Left colon (tissue), 1 donor: ENCODE measurements around the genes AQP6, LARP4 and DIP2B.

GRCh38 chr12:49673178-49674380 is 33.6 kb downstream of the FMNL3 start:
- PRO-cap = bidirectional peak, plus-strand start at chr12:49673800, minus-strand start at chr12:49673682

DNA sequence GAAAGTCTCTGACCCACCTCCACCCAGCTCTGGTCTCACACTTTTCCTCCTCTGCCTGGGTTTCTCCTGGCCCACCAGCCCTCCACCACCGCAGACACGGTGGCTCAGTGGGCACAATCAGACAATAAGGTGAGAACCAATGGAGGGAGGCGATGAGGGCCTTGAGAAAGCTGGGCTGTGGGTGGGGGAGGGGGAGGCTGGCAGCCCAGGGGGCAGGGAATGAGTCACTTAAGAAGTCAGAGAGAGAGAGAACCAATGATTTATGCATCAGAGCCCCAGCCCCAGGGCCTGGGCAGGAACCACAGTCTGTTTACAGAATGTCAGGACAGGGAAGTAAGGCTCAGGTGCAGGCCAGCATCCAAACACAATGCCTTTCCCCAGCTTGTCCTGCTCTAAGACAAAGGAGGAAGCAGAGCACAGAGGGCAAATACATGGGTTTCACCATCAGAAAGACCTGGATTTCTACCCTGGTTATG is 9.4 kb downstream of the FAIM2 start:
- PRO-cap = no peak

- PRO-cap = no peak
Observed at GRCh38 chr12:49945341-49946516, 4.8 kb upstream of the AQP2 start.

GRCh38 chr12:49959778-49960615 is 1.7 kb upstream of the AQP5 start:
- PRO-cap = no peak

DNA sequence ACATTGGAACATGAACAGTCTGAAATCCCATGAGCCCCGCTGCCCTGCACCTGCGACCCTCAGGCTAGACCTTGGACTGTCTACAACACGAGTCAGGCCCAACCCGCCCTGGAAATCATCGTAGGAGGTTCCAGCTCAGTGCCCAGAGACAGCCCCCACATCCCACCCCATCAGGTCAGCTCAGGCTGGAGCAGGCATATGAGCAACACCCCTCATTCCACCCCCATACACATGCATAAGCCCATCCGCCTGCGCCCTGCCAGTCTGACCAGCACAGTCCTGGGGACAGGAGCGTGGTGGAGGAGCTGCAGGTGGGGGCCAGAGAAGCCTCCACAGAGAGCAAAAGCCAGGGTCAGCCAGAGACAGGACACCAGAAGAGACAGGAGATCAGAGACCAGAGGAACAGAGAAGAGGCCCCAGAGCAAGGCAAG is at the start of gene AQP6:
TSS of gene AQP6 (plus strand) at position 226 of the 431 bp plus-strand sequence.
- PRO-cap = no peak

GRCh38 chr12:50016926-50017504 is 8.3 kb downstream of the RACGAP1 start:
- PRO-cap = no peak

DNA sequence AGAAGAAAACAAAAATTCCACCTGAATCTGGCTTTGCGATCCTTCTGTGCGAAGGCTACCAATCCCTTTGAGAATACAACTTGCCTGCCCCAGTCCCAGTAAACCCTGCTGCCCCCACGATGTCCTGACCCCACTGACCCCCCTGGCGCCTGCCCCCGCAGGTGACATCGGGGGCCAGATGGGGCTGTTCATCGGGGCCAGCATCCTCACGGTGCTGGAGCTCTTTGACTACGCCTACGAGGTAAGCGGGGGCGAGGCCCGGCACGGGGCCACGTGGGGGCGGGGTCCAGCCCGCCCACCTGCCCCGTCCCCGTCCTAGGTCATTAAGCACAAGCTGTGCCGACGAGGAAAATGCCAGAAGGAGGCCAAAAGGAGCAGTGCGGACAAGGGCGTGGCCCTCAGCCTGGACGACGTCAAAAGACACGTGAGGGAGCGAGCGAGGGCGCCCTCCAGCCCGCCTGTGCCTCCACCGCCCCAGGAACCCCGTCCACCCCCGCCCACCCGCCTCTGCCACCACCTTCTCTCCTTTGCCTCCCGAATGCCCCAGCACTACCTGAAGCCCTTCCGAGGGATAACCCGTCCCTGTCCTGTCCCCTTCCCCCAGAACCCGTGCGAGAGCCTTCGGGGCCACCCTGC is 4.1 kb upstream of the SMARCD1 start:
- PRO-cap = no peak

DNA sequence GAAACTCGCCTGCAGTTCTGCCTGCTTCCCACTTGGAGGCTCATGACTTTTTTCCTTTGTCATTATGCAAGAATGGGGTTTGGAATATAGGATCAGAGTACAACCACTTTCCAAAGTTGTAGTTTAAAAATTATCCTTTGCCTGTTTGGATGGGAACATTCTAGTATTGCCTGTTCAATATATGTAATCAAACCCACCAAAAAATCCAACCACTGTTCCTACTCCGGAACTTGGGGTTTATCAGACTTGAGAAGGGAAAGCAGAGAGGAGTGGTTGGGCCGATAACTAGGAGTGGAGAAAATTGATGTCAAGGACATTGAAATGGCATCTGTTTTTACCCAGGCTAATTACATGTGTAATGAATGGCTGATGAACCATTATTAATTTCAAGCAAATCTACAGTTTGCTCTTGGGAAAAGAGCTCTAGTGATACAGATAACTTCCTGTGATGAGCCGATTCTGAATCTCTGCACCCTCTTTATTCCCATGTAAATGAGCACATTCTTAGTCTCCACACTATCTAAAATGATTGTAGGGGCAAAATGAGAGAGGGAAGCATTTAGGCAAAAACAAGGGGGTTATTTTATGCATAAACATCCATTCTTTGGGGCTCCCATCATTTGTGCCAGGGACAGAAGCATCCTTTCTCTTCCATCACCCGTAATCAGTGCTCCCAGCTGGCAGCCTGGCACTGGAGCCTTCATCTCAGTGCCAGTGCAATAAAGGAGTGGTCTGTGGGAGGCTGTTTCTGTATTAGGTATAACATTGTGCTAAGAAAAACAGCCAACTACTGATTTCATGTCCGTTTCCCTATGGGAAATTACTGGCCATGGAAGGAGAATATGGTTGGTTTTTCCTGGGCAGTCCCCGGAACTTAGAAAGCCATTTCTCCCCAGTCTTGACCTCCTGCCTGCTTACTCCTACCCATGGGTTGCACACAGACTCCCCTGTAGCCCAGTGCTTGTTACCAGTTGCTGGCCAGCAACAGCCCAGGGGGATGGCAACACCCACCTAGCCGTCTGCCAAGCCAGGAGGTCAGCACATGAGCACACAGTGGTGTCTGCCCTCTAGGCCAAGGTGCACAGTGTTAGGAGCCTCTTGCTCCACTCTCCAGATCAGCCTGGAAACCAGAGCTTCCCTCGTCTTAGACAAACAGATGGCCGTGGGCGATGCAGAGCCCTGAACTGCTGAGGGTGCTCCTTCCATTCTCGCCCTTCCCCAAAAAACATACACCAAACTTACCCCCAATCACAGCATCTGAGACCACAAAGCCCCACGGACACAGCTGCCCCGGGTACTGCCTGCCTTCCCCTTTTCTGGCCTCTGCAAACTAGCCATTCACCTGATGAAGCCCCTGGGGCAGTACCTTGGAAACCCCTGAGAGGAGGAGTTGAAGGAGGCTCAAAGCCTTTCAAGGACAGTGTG is 1.5 kb upstream of the GPD1 start:
- PRO-cap = no peak

- PRO-cap = bidirectional peak, plus-strand start at chr12:50111099, minus-strand start at chr12:50110846
Observed at GRCh38 chr12:50110658-50111382, 1.2 kb upstream of the COX14 start.

GRCh38 chr12:50248228-50249336 is 34.7 kb downstream of the LIMA1 start:
- PRO-cap = no peak

DNA sequence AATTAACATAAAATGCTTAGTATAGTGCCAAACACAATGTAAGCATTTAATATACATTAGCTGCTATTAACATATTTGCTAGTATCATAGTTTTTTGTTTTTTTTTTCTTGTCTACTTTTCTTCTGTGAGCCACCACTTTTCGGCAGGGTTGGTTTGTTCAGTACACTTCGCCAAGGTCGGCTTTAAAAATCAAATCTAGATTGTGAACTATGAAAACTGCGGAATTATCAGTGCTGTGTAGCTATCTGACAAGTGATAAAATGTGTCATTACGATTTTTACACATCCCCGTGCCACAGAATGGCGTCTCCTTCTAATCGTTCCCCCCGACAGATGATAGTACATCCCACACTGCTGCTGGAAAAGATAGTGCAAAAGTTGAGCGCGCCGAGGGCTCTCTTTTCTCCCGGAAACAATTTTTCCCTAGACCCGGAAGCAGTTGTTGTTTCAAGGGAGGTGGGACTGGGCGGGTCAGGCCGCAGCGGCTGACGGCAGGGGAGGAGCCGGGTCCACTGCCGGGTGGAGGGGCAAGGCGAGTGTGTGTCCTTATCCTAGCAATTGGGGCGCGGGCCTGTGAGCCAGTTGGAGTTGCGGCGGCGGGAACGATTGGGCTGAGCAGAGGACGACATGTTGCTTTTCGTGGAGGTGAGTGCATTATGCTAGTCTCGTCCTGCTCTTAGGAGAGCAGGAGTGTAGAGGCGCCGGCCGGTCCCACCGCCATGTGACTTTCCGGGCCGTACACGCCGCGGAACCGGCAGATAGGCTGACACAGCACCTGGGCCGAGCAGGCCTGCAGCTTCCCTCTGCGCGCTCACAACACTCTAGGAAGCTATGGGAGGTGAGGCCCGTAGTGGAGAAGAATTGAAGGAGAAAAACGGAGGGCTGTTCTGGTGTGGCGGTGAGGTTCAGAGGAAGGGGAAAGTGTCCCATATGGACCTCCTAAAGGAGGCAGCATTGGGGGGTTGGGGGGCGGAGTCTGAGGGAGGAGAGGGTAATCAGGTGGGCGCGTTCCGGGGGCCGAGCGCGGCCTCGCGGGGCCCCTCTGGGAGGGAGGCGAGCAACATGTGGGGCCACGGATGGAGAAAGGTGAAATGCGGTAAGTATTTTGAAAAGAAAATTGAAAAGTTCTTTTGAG is at the start of gene LARP4:
TSS of gene LARP4 (plus strand) at position 502 of the 1,135 bp plus-strand sequence.
- PRO-cap = bidirectional peak, plus-strand start at position 581 of the sequence, minus-strand start at position 414 of the sequence; unidirectional peak, plus-strand start at position 766 of the sequence; bidirectional peak, plus-strand start at position 824 of the sequence, minus-strand start at position 805 of the sequence

- PRO-cap = unidirectional peak, plus-strand start at chr12:50505002
Observed at GRCh38 chr12:50504911-50505896, at the start of gene DIP2B. DIP2B (plus strand) TSS chr12:50504985.

DNA sequence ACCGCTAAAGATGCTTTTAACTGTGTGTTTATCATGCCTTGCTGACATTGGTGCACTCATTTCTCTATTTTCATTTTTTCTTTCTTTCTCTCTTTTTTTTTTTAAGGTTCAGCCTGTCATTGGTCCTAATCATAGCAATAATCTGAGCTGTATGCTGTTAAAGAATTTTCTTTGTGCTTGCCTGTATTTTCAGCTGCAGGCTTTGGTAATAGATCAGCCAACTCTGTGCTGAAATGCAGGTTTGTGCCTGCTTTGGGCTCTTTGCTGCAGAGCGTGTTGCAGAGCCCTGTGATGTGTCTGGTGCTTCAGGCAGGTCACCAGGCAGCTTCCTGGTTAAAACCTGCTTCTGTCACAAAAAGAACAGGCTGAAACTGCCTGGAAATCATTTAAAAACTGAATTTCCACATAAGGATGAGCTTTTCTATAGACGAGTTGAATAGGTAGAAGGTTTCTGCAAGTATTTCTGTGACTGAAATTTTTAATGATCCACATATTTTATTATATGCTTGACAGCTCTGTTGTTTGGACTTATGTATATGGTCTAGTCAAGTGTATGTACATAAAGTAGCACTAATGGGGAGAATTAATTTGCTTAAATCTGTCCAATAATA is 3.1 kb downstream of the DIP2B start:
- PRO-cap = no peak

- PRO-cap = no peak
Observed at GRCh38 chr12:50527027-50527482, 22.3 kb downstream of the DIP2B start.

DNA sequence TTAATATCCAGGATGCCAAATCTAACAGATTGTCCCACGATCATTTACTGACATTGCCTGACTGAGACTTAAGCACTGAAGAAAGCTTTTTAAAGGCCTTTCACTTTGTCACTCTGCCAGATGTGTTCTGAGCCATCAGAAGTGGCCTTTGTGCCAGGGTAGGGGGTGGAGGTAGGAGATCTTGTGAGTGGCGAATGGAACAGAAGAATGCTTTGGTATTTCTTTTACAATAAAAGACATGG is 117.1 kb downstream of the DIP2B start:
- PRO-cap = no peak

GRCh38 chr12:50691025-50691361 is 72.9 kb upstream of the ATF1 start:
- PRO-cap = no peak

- PRO-cap = no peak
Observed at GRCh38 chr12:50927771-50928146, 2.9 kb downstream of the METTL7A start.

DNA sequence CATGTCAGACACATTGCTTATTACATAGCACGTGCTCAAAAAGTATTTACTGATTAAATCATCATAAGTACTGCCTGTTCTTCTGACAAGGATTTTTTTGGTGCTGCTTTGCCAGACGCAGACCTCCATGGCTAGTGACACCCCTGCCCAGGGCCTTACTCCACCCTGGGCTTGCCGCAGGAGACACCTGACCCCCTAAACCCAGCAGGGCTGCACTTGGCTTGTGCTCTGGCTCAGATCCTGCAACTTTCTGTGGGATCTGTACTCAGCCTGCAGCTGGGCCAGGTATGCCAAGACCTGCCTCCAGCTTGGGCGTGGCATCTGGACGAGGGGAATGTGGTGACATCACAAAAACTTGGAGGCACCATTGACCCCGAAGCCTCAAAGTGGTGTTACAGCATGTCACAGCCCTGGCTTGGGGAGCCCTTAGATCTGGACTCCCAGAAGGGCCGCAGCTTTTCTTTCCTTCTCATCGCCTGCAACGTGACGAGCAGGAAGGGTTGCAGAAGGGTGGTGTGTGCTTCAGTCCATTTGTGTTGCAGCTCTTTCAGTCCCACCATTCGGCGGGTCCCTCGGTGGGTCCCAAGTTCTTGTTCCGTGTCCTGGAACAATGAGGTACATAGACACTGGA is 12.3 kb downstream of the METTL7A start:
- PRO-cap = no peak

DNA sequence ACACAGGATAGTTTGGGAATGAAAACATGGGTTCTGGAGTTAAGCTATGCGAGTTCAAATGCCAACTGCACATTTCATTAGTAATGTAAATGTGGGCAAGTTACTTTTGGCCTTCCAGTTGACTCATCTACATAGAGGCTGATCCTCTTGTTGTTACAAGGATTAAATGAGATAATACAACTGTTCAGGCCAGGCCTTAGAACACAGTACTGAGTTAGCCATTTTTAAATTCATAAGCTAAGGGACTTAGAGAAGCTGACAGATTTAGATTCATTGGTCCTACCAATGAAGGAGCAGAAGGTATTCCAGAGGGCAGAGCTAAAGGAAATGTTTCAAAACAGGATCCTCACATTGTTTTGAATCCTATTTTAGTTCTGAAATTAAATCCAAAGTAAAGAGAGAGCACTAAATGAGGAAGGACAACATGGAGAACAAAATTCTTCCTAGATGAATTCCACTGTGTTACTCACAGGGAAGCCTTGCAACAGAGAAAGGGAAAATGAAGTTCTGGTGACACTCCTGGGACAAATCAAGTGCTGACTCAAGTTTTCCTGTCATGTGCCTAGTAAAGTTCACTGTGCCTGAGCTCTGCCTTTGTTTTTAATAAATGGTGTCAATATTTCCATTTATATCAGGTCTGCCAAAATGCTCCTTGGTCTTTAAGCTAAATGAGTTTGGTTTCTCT is 32.7 kb downstream of the HIGD1C start:
- PRO-cap = no peak

DNA sequence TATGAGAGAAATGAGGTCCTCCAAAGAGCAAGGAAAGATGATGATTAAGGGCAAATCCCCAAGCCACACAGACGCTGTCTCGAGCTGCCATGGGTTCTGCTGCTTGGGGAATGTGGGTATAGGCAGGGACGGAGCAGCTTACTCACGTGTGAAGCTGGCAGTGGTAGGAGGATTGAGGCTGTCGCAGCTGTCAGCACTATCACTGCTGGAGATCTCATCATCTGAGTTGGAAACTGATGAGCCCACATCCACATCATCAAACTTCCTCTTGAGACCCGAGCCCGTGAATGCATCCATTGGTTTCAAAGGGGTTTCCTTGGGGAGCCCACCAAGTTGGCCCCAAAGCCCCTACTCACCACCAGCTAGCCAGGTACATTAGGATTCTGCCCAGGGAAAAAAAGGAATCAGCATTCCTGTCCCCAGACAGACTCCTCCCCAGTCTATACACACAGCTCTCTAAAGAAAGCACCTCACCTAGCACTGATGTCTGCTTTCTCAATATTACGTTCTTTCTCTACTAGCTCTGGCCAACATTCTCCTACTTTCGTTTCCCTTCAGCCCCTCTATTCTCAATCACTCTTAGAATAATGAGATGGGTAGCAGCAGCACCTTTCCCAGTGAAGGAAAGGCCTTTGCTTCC is 7.0 kb downstream of the CSRNP2 start:
- PRO-cap = no peak